ENCODE measurements around the genes PRAMEF10, PRAMEF25 and PRAMEF13.

DNA sequence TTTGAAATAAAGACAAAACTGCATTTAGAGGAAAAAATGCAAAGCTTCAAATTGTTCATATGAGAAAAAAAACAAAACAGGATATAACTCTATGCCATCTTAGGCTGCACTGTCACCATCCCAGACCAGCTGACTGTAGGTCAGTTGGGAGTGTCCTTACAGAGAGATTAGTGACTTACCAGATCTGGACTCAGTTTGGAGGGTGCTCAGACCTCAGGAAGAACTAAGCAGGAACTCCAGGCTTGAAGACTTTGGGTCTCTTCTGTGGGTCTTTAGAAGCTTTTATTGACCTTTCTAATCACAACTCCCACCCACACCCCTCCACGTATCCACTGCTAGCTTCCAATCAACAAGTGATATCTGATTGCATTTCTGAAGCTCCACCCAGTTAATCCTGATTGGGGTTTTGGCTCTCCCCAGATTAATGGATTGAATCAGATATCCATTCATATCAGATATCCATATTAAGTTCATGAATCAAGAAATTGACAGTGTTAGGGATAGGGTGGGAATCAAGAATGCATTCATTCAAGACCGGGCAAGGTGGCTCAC lies at the start of gene PRAMEF10:
PRAMEF10 (minus strand) TSS at position 234 of the 552 bp plus-strand sequence.
- PRO-cap = no peak
- RAMPAGE, long total RNA = no peak

GRCh38 chr1:13070614-13070930 lies at the start of gene PRAMEF25:
Gene PRAMEF25 (plus strand): TSS chr1:13070774.
- PRO-cap = no peak
- RAMPAGE, long total RNA = no peak

- PRO-cap = no peak
- RAMPAGE, long total RNA = no peak
Observed at GRCh38 chr1:13201130-13201831, at the start of gene PRAMEF13. Gene PRAMEF13 (minus strand): TSS chr1:13201409.

GRCh38 chr1:13709984-13710569 lies 10.1 kb downstream of the PRDM2 start:
- PRO-cap = no peak
- RAMPAGE, long total RNA = no peak

DNA sequence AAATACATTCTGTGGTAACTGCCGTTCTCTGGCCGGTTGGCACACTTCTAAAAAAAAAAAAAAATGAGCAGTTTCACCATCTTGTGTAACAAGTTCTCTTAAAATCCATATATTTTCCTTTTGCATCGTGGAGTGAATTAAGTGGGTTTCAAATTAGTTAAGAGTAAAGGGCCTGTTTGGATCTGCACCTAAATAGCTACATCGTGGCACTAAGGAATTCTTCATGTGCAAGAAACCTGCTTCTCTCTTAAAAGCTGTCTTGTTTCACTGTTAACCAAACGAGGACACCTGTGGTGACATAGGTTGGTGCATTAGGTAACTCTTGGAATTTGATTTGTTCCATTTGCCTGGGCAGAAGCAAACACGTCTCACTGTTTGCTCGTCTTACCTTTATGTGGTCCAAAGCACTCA lies 60.8 kb downstream of the PRDM2 start:
- PRO-cap = no peak
- RAMPAGE, long total RNA = no peak

- PRO-cap = no peak
- RAMPAGE, long total RNA = no peak
Observed at GRCh38 chr1:13789738-13790965, 90.2 kb downstream of the PRDM2 start.

GRCh38 chr1:13900858-13901601 lies 201.0 kb downstream of the PRDM2 start:
- PRO-cap = no peak
- RAMPAGE, long total RNA = no peak

DNA sequence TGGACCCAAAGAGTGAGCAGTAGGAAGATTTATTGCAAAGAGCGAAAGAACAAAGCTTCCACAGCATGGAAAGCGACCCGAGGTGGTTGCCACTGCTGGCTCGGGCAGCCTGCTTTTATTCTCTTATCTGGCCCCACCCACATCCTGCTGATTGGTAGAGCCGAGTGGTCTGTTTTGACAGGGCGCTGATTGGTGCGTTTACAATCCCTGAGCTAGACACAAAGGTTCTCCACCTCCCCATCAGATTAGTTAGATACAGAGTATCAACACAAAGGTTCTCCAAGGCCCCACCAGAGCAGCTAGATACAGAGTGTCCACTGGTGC lies 282.4 kb downstream of the PRDM2 start:
- PRO-cap = no peak
- RAMPAGE, long total RNA = no peak

DNA sequence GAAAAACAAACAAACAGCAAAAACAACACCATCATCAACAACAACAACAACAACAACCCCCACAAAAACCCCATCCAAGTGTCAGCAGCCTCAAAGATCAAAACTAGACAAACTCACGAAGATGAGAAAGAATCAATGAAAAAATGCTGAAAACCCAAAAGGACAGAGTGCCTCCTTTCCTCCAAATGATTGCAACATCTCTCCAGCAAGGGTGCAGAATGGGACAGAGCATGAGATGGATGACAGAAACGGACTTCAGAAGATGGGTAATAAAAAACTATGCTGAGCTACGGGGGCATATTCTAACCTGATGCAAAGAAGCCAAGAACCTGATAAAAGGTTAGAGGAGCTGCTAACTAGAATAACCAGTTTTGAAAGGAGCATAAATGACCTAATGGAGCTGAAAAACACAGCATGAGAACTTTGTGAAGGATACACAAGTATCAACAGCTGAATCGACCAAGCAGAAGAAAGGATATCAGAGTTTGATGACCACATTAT lies 297.2 kb downstream of the PRDM2 start:
- PRO-cap = no peak
- RAMPAGE, long total RNA = start-site peak on the plus strand centred at position 299 of the sequence, 181 bp wide, 8 reads

DNA sequence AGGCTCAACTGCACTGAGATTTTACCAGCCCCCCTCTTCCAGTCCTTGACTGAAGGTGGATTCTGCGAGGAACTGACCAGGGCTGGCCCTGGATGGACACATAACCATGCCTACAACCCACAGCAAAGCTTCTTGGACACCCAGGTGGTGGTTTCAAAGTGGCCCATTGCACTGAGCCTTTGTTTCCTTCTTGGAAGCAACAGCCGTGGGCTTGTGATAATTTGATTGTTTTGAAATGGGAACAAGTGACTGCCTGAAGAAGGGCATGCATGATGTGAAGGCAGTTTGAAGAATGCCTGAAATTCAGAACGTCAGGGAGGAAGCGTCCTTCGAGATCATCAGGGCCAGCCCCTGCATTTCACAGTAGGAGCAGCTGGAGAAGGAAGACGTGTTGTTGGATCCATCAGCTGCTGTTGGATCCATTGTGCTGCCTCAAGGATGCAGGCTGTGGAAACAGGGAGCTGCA lies 74.8 kb downstream of the KAZN start:
- PRO-cap = no peak
- RAMPAGE, long total RNA = no peak

GRCh38 chr1:14742467-14742856 lies 144.0 kb downstream of the KAZN start:
- PRO-cap = no peak
- RAMPAGE, long total RNA = no peak

GRCh38 chr1:14960519-14961157 lies 192.9 kb upstream of the TMEM51 start:
- PRO-cap = no peak
- RAMPAGE, long total RNA = no peak

GRCh38 chr1:15021118-15021994 lies 132.2 kb upstream of the TMEM51 start:
- PRO-cap = no peak
- RAMPAGE, long total RNA = start-site peak on the plus strand at chr1:15021726-15021821, 15 reads

GRCh38 chr1:15090298-15091047 lies 63.1 kb upstream of the TMEM51 start:
- PRO-cap = no peak
- RAMPAGE, long total RNA = no peak

- PRO-cap = unidirectional peak, minus-strand start at chr1:15154115; unidirectional peak, minus-strand start at chr1:15154813; unidirectional peak, minus-strand start at chr1:15154886
- RAMPAGE, long total RNA = no peak
Observed at GRCh38 chr1:15154025-15155116, 824 bp downstream of the TMEM51 start.

DNA sequence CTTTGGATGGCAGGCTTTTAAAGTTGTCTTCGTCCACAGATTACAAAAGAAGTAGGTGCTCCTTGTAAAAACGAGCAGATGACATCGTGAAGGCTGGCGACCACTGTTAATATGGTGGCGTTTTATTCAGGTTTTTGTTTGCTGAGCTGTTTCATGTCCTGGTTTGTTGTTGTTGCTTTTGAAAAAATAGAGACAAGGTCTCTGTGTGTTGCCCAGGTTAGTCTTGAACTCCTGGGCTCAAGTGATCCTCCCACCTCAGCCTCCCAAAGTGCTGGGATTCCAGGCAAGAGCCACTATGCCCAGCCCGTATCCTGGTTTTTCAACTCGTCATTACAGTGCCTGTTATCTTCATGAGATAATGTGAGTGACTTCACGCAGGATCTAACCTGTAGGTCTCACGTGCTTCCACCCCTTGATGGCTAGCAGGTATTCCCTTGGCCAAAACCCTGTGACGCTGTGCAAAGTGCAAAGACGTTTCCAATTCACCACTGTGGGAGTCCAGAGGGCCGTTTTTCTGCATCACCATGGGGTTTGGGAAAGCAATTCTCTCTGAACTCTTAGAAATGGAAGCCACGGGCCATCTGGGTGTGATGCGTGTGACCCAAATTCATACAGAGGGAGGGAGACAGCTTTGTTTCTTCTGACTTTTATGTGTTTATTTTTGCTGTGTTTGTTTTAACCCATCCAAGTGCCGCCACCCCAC lies 4.4 kb downstream of the TMEM51 start:
- PRO-cap = no peak
- RAMPAGE, long total RNA = start-site peak on the plus strand centred at position 329 of the sequence, 111 bp wide, 5 reads

- PRO-cap = no peak
- RAMPAGE, long total RNA = no peak
Observed at GRCh38 chr1:15184248-15184535, 30.6 kb downstream of the TMEM51 start.

- PRO-cap = no peak
- RAMPAGE, long total RNA = start-site peak on the plus strand at chr1:15196970-15197434, 11 reads
Observed at GRCh38 chr1:15196721-15197427, 43.3 kb downstream of the TMEM51 start.

DNA sequence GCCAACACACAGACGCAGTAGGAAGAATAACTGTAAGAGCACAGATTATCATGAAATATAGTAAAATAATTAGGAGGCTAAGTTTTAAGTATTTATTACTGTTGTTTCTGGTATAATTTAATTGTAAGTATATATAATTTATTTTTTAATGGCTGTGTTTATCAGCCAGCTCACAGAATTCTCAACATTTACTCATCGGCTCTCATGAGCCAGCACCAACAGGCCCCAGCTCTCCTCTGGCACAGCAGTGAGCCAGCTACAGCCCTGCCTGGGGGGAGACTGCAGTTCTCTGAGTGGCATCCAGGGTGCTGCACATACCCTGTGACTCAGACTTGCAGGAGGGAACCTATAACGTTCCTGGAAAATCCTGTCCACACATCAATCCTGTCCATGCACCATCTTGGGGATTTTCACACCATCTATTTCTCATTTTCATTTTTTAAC lies 36.4 kb downstream of the FHAD1 start:
- PRO-cap = no peak
- RAMPAGE, long total RNA = no peak

- PRO-cap = no peak
- RAMPAGE, long total RNA = no peak
Observed at GRCh38 chr1:15345565-15346464, 63.9 kb upstream of the EFHD2 start.